Umbilical cord (tissue), 2 donors: ENCODE data around the gene ENSG00000284188.

DNA sequence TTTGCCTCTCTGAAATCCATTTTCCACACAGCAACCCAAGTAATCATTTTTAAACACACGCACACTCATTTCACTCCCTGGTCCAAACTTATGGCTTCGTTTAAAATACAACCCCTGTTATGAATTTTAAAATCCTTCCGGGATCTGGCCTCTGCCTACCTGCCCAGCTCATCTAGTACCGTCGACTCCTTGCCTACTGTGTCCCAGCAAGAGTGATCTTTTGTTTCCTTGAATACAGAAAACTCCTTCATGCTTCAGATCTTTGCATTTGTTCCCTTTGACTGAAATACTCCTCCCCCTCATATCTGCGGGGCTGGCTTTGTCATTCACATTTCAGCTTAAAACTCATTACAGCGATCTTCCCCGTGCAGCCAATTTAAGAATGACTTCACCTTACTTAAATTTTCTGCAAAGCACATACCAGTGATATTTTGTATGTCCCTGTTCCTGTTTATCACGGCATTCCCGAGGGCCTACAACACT, 1.1 kb upstream of the DESI2 start:
- RAMPAGE, long total RNA = no peak

GRCh38 chr1:244652555-244652813, 442 bp upstream of the DESI2 start:
- RAMPAGE, long total RNA = no peak

- RAMPAGE, long total RNA = no peak
Observed at GRCh38 chr1:244673076-244673541, 20.2 kb downstream of the DESI2 start.

- RAMPAGE, long total RNA = no peak
Observed at GRCh38 chr1:244730308-244731691, at the start of gene ENSG00000284188. TSS of gene ENSG00000284188 (minus strand) at chr1:244731015.

DNA sequence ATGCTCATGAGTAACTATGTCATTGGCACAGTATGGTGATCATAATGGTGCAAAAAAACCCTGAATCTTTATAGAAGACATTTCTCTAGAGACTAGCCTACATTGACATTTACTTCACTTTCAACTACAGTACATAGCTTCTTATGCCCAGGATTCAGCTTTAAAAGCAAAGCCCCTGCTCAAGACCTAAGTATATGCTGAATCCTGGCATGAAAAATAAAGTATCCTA, 13.8 kb downstream of the COX20 start:
- RAMPAGE, long total RNA = no peak

DNA sequence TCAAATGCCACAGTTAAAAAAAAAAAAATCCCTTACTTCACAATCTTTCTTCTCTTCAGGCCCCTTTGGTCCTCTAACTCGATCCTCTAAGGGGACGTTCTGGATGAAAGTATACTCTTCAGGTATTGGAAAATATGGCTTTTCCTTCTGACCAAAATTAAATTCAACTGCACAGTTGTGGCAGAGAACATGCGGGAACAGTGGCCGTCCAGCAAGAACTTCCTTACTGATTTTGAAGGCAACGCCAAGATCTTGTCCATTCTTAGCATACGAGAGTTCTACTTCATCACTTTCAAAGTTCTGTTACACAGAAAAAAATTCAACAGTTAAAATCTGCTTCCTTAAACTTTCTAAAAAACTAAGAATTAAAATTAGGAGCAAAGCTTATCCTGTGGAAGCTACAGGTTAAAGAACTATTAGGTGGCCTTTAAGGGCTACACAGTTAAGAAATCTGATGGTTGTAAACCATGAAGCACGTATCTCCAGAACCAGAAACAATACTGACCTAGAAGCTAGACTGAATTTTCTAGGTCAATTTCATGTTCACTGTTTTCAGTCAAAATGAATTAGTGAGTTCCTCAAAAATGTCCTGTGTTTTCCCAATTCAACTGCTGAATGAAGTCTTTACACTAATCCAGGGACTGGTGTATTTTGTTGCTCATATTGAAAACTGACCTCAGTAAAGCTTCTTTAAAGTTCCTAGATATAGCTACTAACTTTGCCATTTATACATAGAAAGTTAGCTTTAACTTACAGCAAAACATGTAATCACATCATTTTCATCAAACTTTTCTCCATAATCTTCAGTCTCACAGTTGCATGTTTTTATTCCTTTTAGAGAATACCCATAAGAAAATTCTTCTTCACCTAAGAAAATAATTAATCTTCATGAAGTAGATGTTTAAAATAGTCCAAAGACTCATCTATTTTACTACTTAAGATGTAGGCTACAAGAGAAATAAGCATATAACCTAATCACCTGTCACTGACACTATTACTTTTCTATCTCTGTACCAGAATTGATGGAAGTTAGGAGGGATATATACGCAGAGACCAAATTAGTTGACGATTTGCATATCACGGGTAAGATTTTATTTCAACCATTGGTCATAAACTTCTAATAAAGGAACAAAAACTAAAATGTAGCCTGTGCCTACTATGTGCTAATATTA, 6.0 kb downstream of the HNRNPU start:
- RAMPAGE, long total RNA = no peak

DNA sequence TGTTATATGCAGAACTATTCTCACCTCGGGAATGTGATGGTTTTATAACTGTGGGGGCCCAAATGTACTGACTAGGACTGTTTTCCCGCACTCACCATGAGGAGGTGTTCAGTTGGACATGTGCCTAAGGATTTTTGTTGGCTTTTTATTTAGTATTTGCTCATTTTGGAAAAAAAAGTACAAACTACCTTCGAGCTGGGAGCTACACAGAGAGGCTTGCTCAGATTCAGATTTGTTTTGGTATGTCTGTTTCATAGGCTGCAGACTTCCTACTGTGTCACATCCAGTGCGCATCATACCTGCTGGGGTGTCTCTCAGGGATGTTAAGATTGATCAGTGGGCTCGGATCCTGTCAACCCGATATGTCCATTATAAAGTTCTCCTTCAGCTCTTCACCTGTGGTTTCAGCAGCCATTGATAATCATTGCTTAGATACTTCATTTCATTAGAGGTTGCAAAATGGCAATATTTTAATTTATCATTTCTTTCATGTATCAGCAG, 50.2 kb upstream of the EFCAB2 start:
- RAMPAGE, long total RNA = no peak

- RAMPAGE, long total RNA = no peak
Observed at GRCh38 chr1:244920899-244921497, 48.5 kb upstream of the EFCAB2 start.

DNA sequence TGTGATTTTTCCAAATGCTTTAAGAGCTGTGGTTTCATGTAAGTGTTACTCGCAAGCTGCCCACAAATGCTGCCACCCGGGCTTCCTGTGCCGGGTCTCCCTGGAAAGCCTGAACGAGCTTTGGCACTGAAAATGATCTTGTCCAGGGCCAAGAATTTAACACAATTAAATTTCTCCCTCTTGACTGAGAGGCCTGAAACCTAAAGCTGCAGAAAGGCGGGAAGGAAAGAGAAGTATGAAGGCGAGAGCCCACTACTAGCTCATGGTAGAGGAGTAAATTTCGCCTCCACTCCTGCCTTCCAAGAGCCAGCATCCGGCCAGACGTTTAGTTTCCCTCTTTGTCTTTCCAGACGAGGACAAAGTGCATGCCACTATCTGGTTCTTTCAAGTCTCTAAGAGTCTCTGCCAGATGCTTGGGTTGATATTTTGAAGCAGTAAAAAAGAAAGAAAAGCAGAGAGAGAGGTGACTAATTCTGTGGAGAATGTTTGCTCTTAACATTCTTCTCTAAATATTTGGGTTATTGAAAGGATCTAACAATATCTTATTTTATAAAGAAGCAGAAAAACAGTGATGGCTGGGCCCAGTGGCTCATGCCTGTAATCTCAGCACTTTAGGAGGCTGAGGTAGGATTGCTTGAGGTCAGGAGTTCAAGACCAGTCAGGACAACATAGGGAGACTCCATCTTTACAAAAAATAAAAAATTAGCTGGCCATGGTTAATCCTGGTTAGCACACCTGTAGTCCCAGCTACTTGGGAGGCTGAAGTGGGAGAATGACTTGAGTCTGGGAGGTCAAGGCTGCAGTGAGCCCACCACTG, 5.1 kb upstream of the EFCAB2 start:
- RAMPAGE, long total RNA = no peak

DNA sequence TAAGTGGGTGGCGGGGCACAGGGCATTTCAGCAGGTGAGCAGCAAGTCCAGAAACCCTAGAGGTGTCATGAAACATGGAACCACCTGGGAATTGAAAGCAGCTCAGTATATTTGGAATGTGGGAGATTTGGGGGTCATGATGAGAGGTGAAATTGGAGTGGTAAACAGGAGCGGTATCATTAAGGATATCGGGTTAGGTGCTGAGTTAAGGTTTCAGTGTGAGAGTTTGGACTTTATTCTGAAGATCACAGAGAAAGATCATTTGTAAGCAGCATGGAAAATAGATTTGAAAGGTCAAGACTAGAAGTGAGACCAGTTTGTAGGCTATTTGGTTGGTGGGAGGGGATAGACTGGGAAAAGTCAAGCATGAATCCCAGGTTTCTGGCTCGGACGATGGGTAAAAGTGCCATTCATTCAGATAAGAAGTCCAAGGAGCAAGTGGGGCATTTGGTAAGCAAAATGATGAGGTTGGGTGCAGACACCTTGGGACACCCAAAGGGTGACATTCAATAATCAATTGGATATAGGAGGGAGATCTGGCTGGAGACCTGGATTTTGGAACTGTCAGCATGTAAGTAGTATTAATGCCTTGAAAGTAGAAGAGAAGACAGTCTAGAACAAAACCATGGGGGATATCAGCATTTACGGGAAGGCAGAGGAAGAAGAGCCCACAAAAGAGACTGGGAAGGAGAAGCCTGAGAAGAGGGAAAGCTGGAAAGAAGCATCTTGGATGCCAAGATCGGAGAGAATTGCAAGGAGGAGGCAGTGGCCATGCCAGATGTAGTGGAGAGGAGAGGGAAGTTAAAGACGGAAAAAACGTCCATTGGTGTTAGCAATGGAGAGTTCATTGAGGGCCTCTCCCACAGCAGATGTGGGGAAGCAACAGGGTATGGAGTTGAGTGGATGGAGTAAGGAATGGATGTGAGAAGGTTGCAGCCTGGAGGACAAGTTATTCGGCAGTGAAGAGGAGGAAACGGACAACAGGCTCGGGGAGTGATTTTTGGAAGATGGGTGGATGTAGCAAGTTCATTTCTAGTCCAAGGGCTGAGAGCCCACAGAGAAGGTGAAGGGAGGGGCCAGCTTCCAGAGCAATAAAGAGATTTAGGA, 65.7 kb upstream of the KIF26B start:
- RAMPAGE, long total RNA = no peak

DNA sequence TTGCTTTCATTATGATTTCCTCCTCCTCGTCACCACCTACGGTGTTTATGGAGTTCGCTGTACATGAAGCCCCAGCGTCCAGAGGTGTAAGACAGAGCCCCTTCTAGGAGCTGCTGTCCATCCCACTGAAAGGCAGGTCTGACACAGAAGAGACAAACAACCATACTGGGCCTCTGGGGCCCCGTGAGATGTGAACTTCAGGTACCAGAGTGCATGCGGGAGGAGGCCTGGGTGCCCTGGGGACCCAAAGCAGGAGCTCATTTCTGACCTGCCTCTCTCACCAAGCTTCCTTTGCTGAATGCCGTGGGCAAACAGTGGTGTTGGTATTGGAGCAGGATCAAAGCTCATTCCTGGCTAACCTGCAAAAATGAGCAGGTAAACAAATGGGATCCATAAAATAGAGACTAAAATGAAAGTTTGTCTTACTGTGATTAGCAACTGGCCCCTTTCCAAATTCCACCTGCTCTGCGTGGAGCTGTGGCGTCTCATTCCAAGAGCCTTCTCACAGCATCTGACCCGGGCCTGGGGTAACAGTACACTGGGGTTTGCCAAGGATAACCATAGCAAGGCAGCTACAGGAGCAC, 103.5 kb downstream of the KIF26B start:
- RAMPAGE, long total RNA = no peak

GRCh38 chr1:245810883-245811411, 656.2 kb downstream of the KIF26B start:
- RAMPAGE, long total RNA = no peak

DNA sequence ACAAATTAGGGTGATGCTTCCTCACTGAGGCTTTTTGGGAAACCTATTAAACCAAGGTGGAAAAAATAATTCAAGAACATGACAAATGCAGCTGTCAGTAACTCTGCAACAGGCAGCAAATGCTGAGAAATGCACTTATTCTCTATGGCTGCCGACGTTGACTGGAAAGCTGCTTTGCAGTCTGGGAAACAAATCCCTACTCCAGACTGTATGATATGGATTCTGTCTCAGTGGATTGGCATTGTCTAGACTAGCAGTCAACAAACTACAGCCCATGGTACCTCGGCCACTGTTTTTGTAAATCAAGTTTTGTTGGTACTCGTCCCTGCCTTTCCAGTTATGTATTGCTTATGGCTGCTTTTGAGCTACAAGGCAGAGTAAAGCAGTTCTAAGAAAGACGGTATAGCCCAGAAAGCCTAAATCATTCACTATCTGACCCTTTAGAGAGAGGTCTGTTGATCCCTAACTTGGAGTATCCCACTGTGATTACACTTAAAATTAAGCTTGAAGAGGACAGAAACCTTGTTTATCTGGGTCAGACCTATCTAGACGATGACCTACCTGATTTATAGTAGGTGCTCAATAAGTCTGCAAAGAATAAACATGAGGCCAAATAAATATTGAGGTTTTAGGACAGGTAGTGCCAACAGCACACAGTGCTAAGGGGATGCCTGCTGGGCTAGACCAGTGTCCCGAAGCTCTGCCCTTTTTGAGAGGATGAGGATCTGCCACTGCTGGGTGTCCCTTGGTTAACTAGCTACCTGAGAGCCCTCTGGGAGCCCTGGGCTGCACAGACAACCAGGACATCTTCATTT, 526.3 kb downstream of the SMYD3 start:
- RAMPAGE, long total RNA = no peak

GRCh38 chr1:246324632-246325307, 182.3 kb downstream of the SMYD3 start:
- RAMPAGE, long total RNA = no peak

DNA sequence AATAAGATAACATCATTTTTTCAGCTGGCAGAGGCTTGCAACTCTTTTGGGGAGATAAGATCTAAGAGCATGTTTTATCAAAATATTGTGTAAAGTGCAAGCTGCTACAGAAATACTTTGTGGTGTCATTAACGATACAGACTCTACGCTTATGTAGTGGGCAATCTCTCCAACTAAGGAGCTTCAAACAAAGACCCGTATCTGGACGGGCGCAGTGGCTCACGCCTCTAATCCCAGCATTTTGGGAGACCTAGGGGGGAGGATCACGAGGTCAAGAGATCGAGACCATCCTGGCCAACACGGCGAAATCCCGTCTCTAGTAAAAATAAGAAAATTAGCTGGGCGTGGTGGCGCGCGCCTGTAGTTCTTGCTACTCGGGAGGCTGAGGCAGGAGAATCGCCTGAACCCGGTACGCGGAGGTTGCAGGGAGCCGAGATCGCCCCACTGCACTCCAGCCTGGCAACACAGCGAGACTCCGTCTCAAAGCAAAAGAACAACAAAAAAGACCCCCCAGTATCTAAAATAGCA, 768 bp downstream of the TFB2M start:
- RAMPAGE, long total RNA = no peak

GRCh38 chr1:246725256-246725920, 1.2 kb downstream of the SCCPDH start:
- RAMPAGE, long total RNA = no peak

DNA sequence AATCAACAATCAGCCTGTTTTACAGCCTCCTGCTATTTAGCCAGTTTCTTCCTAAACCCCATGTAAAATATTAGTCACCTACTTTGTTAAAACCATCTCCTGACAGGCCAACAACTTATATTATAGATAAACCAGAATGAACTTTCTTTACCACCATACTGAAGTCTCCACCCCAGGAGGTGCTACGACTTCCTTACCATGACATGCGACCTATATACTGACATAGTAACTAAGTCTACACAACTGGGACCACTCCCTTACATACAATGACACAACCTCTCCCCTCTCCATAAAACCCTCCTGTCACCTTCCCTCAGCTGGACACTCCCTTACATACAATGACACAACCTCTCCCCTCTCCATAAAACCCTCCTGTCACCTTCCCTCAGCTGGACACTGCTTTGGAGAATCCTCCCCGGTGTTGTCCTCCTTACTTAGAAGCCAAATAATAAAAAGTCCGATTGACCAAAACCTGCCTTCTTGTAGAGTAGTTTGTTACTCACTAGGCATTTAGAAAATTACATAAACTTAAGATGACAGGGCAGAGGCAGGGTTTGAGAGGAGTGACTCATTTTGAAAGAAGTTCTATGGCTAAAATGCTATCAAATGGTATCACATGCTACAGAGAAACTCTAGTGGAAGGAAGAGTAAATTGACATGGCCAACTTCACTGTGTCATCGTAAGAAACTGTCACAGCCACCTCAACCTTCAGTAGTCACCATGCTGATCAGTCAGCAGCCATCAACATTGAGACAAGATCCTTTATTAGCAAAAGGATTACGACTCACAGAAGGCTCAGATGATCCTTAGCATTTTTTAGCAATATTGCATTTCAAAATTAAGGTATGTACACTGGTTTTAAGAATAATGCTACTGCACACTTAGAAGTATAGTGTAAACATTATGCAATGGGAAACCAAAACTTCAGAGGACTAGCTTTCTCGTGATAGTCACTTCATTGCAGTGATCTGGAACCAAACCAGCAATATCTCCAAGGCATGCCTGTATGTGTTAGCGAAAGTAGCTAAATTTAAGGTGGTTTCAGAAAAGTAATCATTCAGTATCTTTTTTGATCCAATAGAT, 56.5 kb downstream of the AHCTF1 start:
- RAMPAGE, long total RNA = no peak

GRCh38 chr1:246931084-246931741, 535 bp downstream of the AHCTF1 start:
- RAMPAGE, long total RNA = no peak

- RAMPAGE, long total RNA = no peak
Observed at GRCh38 chr1:247110567-247111657, 6.8 kb upstream of the ZNF669 start.

GRCh38 chr1:247207843-247208358, 36.1 kb upstream of the ZNF124 start:
- RAMPAGE, long total RNA = no peak